ENCODE results near the genes MGAT3, MIEF1 and TNRC6B.

DNA sequence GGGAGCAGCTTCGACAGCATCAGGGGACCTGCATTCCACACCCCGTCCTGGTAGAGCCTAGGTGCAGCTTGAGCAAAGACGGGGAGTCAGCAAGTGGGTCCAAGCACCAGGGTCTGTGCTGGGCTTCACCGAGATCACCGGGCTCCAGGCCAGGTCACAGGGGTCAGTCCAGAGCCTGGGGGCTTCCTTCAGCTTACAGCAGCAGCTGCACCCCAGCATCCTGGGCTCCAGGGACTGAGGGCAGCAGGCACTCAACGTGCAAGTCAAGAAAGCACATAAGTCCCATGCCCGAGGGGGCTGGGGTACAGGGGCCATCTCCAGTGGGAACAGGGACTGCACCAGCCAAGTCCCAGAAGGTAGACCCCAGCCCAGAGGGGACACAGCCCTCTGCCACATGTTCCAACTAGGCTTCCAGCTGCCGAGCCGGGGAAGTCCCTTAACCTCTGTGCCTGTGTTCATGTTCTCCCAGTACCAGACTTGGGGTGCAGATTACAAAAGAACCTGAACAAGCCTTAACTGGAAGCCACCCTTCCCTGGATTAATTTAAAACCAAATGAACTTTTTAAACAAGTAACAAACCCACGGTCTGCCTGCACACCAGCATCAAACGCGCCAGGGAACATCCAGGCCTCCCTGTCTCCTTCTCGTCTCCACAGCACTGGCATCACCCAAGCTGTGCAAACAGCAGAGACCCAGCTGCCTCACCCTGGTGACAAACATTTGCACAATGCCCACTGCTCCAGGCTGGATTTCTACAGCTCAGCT, 7.3 kb downstream of the RPL3 start:
- PRO-cap, 6 experiments, result no peak in any of the 6 experiments
- RAMPAGE, long total RNA, 2 experiments, result no peak in any of the 2 experiments
- RRBS, result no CpG with 5 or more reads among the region's 13 CpGs

DNA sequence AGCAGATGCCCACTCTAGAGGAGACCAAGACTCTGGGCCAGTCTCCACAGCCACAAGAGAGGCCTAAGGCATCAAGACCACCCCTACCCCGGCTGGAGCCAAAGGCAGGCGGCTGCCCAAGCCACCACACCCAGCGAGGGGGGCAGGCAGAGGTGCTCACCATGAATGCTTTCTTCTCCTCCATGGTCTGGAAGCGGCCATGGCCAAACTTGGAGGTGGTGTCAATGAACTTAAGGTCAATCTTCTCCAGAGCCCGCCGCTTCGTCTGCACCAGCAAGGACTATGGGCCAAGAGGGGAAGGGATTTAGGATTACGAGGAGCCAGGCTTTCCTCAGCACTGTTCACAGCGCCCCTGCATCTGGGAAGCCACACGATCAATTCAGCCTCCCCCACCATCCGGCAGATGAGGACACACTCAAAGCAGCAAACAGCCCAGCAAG, 6.4 kb downstream of the RPL3 start:
- PRO-cap, 6 experiments, result no peak in any of the 6 experiments
- RAMPAGE, long total RNA, 2 experiments, result no peak in any of the 2 experiments
- RRBS, result no CpG with 5 or more reads among the region's 11 CpGs

DNA sequence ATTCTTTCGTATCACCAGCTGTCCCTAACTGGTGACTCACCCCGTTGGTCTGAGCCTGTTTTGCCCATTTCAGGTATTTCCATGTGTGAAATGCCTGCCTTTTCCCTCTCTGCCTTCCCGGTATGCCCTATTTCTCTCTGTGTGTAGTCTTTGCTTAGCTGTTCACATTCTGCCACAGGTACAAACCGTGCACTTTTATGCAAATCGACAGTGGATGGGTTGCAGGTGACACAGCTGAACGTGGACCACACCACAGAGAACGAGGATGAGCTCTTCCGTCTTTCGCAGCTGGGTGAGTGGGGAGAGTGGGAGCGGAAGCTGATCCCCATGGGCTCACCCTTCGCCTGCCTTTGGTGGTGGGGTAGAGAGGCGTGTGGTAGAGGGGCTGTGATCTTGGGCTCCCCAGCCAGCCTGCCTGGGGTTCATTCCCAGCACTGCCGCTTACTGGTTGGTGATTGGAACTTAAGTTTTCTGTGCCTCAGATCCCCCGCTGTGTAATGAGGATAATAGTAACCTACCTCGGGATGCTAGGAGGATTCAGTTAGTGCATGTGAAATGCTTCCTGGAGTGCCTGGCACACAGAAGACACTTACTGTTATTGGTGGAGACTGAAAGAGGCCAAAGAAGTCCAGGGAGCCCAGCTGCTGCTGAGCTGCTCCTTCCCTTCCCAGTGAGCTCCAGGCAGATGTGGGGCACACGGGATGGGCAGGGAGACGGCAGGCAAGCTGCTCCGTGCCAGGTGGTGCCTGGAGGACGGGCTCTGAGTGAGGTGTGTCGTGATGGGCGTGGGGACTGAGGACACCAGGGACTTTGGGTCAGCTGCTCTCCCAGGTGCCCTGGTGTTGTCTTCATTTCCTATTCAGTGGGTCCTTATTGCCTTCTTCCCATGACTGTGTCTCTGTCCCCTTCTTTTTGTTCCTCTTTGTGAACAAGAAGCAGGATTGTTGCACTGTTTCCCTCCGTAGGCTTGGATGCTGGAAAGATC, 19.3 kb downstream of the TAB1 start:
- PRO-cap, 6 experiments, result no peak in any of the 6 experiments
- RAMPAGE, long total RNA, 2 experiments, result no peak in any of the 2 experiments
- RRBS, result no CpG with 5 or more reads among the region's 22 CpGs

DNA sequence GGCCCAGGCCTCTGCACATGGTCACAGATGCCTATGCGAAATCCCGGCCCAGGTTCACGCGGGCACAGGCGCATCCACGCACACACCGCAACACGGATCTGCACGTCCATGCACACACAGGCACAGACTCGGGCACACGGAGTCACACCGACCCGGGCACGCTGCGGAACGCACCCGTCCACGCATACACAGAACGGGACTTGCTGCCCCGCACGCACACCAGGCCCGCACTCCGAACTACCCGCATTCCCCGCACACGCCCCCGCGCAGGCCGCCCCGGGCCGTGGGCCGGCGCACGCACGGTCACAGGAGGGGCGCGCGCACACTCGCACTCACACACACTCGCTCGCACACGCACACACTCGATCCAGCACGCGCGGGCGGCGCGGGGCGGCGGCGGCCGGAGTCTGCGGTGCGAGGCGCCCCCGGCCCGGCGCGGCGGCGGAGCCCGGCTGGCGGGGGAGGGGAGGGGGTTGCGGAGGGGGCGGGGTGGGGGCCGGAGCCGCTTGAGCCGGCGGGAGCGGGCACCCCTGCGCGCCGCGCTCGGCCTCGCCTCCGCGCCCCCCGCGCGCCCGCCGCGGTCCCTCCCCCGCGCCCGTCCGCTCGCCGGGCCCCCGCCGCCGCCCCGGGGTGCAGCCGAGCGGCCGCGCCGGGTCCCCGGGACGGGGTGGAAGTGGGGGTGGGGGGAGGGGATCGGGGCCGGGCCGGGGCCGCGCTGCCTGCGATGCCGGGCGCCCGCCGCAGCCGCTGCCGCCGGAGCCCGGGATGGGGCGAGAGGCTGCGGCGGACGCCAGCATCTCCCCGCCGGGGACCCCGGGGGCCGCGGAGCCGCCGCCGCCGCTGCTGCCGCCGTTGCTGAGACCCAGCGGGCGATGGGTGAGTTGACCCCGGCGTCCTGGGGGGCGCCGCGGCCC, at the start of gene MGAT3:
Gene MGAT3 (plus strand): TSS at position 331 of the 914 bp plus-strand sequence.
- PRO-cap, 6 experiments, result peak in 5 of 6 experiments; most common plus-strand start position 365 of the sequence (in 4)
- RAMPAGE, long total RNA, 2 experiments, result no peak in any of the 2 experiments
- RRBS, result 8% methylated on average over 58 of the region's 138 CpGs

- PRO-cap, 6 experiments, result peak in 1 of 6 experiments; most common plus-strand start chr22:39463028 (in 1)
- RAMPAGE, long total RNA, 2 experiments, result no peak in any of the 2 experiments
- RRBS, result 9% methylated on average over 4 of the region's 8 CpGs
Observed at GRCh38 chr22:39462841-39463485, 6.2 kb downstream of the MGAT3 start.

- PRO-cap, 6 experiments, result no peak in any of the 6 experiments
- RAMPAGE, long total RNA, 2 experiments, result no peak in any of the 2 experiments
- RRBS, result no CpG with 5 or more reads among the region's 18 CpGs
Observed at GRCh38 chr22:39473860-39475064, 17.4 kb downstream of the MGAT3 start.

DNA sequence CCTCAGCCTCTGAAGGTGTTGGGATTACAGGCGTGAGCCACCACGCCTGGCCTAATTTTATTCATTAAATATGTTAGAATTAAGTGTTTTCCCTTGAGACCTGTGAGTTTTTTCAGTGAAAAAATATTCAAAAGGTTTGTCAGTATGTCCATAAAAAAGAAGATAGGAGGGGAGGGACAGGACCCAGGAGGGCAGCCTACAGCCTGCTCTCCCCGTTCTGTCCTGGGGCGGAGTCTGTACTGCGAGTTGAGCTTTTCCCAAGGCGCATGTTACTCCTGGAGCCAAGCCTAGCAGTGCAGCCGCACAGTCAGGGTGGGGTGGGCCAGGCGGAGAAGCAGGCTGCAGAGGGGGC, 15.4 kb upstream of the MIEF1 start:
- PRO-cap, 6 experiments, result peak in 1 of 6 experiments; most common plus-strand start position 272 of the sequence (in 1); most common minus-strand start position 219 of the sequence (in 1)
- RAMPAGE, long total RNA, 2 experiments, result no peak in any of the 2 experiments
- RRBS, result no CpG with 5 or more reads among the region's 8 CpGs

GRCh38 chr22:39501951-39502456, at the start of gene MIEF1:
Gene MIEF1, plus strand, starts transcription at chr22:39502290.
- PRO-cap, 6 experiments, result peak in 6 of 6 experiments; most common plus-strand start chr22:39502397 (in 3); most common minus-strand start chr22:39502143 (in 5)
- RAMPAGE, long total RNA, 2 experiments, result no peak in any of the 2 experiments
- RRBS, result 2% methylated on average over 20 of the region's 35 CpGs

DNA sequence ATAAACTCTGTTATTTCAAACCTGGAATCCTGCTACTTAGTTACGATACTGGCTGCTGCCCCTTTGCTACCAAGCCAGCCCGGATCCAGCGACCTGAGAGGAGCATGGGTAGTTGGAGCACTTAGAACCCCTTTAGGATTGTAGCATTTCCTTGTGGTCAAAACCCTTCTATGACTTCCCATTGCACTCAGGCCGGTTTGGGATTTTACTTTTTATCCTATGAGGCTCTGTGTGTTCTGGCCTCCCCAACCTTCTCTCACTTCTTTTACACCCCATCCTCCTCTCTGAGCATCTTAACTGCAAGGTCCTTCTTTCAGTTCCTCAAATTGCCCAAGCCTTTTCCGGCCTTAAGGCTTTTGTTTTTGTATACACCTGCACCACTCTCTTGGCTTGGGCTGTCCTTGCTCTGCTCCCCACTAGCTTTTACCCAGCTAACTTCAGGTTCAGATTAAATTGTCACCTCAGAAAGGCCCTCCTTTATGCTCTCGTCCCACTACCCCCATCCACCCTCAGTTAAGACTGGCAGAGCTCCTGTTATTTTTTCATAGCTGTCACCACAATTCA, 55.4 kb downstream of the FAM83F start:
- PRO-cap, 6 experiments, result no peak in any of the 6 experiments
- RAMPAGE, long total RNA, 2 experiments, result no peak in any of the 2 experiments
- RRBS, result no CpG with 5 or more reads among the region's 6 CpGs

DNA sequence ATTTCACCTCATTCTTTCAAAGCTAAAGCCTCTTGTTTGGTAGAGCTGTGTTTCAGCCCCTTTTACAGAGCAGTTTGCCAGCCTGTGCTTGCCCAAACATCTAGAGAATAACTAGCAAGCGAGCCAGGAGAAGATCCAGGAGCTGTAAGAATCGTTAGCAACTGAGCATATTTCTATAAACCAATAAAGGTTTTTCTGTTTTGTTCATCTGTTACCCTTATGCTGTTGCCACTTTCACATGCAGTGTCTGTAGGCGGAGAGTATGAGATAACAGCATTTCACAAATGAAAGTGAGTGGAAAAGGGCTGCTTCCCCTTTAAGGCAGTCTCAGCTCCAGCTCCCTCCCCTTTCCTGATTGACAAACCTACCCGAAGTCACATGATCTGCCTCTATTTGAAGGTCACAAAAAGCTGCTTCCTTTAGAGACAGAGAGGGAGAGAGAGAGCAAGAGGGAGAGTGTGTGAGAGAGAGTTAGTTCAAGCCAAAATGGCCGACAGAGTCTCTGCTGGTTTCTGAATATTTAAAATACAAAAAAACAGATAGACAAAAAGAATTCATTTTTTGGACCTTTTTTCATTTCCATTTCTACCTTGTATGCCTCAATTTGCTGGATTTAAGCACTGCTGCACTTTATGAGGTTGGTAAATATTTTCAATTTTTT, at the start of gene TNRC6B:
Gene TNRC6B (plus strand): TSS at position 422 of the 661 bp plus-strand sequence.
- PRO-cap, 6 experiments, result peak in 6 of 6 experiments; most common plus-strand start position 422 of the sequence (in 6); most common minus-strand start position 292 of the sequence (in 3)
- RAMPAGE, long total RNA, 2 experiments, result start-site peak on the plus strand in 2 of 2 experiments, centred at positions 430 to 436 of the sequence, 362 to 488 reads per replicate
- RRBS, result no CpG with 5 or more reads among the region's 5 CpGs

GRCh38 chr22:40178165-40178963, 639 bp downstream of the TNRC6B start:
- PRO-cap, 6 experiments, result peak in 4 of 6 experiments; most common plus-strand start chr22:40178841 (in 1); most common minus-strand start chr22:40178808 (in 4)
- RAMPAGE, long total RNA, 2 experiments, result no peak in any of the 2 experiments
- RRBS, result no CpG with 5 or more reads among the region's 18 CpGs

GRCh38 chr22:40183990-40184845, 6.5 kb downstream of the TNRC6B start:
- PRO-cap, 6 experiments, result no peak in any of the 6 experiments
- RAMPAGE, long total RNA, 2 experiments, result no peak in any of the 2 experiments
- RRBS, result no CpG with 5 or more reads among the region's 8 CpGs

GRCh38 chr22:40327329-40327935, 18.9 kb upstream of the ADSL start:
- PRO-cap, 6 experiments, result no peak in any of the 6 experiments
- RAMPAGE, long total RNA, 2 experiments, result no peak in any of the 2 experiments
- RRBS, result no CpG with 5 or more reads among the region's 4 CpGs

- PRO-cap, 6 experiments, result no peak in any of the 6 experiments
- RAMPAGE, long total RNA, 2 experiments, result no peak in any of the 2 experiments
- RRBS, result no CpG with 5 or more reads among the region's 8 CpGs
Observed at GRCh38 chr22:40328609-40329351, 17.5 kb upstream of the ADSL start.

GRCh38 chr22:40329739-40330600, 16.3 kb upstream of the ADSL start:
- PRO-cap, 6 experiments, result no peak in any of the 6 experiments
- RAMPAGE, long total RNA, 2 experiments, result no peak in any of the 2 experiments
- RRBS, result no CpG with 5 or more reads among the region's 9 CpGs

- PRO-cap, 6 experiments, result no peak in any of the 6 experiments
- RAMPAGE, long total RNA, 2 experiments, result no peak in any of the 2 experiments
- RRBS, result no CpG with 5 or more reads among the region's 10 CpGs
Observed at GRCh38 chr22:40330601-40331032, 15.7 kb upstream of the ADSL start.

- PRO-cap, 6 experiments, result no peak in any of the 6 experiments
- RAMPAGE, long total RNA, 2 experiments, result no peak in any of the 2 experiments
- RRBS, result no CpG with 5 or more reads among the region's 7 CpGs
Observed at GRCh38 chr22:40371333-40371634, 890 bp downstream of the SGSM3 start.

- PRO-cap, 6 experiments, result no peak in any of the 6 experiments
- RAMPAGE, long total RNA, 2 experiments, result no peak in any of the 2 experiments
- RRBS, result no CpG with 5 or more reads among the region's 10 CpGs
Observed at GRCh38 chr22:40435898-40436661, 65.7 kb downstream of the SGSM3 start.

DNA sequence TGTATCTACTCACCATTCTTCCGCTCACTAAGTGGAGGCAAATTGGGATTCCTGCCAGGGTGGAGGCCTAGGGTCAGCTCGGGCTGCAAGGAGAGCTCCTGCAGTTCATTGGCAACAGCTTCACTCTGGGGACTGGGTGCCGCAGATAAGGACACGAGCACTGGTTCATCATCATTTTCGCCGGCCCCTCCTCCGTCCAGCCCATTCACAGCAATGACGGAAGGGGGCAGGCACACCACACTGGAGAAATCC, 84.5 kb downstream of the MRTFA start:
- PRO-cap, 6 experiments, result peak in 1 of 6 experiments; most common minus-strand start position 116 of the sequence (in 1)
- RAMPAGE, long total RNA, 2 experiments, result no peak in any of the 2 experiments
- RRBS, result no CpG with 5 or more reads among the region's 8 CpGs

DNA sequence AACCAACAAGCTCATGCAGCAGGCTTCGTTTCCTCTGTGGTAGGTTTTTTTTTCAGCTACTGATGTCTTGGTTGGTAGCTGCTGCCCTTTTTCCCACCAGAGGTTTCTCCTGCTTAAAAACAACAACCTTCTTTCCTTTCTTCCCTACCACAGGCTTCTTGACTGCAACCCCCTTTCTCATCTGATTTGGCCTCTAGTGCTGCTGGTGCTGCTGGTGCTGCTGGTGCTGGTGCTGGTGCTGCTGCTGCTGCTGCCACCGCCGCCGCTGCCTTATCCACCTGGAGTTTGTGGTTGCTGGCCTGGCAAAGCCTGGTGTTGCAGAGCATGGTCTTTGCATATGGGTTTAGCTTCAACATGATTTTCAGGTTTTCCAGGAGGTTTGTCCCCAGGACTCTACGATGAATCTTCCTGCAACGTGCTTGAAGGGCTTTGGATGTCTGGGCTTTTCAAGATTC, 49.8 kb downstream of the MRTFA start:
- PRO-cap, 6 experiments, result no peak in any of the 6 experiments
- RAMPAGE, long total RNA, 2 experiments, result no peak in any of the 2 experiments
- RRBS, result no CpG with 5 or more reads among the region's 6 CpGs

Data from heart left ventricle (tissue), 7 donors.